Tibial nerve (tissue), 3 donors: ENCODE data around the genes CDHR1 and OPN4.

- PRO-cap = no peak
- RAMPAGE, long total RNA, 3 experiments = start-site peak on the plus strand in 1 of 3 experiments, at chr10:80489689-80489917 at its widest, 21 reads per replicate
Measured at GRCh38 chr10:80488829-80489883, 35.0 kb downstream of the TSPAN14 start.

DNA sequence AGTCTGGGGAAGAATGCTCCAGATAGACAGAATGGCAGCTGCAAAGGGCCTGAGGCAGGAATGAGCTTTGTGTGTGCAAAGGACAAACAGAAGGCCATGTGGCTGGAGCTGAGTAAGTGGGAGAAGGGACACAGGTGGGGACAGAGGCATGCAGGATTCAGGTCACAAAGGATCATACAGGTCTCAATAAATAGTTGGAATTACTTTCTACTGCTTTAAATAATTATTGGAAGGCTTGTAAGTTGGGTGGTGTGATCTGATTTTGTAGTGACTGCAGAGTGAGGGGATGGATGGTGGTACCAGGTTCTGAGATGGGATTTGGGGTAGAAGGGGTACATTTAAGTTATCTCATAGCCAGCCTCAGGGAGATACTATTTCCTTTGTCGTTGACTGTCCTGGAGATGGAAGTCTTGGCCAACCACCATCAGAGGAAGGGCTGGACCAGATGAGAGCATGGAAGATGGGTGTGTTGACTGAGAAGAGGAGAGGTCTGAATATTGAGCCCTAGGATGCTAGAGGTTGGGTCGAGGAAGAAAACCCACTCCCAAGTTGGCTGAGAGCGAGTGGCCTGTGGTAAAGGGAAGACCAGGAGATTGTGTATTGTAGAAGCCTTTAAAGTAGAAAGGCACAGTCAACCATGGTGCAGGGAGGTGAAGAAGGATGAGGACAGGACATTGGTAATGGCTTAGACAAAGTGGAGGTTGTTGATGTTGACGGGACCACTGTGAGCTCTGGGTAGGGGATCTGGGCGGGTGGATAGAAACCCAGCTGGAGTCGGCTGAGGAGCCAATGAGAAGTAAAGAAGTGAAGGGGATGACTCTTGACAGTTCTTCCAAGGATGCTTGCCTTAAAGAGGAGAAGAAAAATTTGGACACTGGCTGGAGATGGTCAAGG, 36.0 kb downstream of the TSPAN14 start:
- PRO-cap = no peak
- RAMPAGE, long total RNA, 3 experiments = start-site peak on the plus strand in 1 of 3 experiments, centred at position 455 of the sequence, 22 reads per replicate

DNA sequence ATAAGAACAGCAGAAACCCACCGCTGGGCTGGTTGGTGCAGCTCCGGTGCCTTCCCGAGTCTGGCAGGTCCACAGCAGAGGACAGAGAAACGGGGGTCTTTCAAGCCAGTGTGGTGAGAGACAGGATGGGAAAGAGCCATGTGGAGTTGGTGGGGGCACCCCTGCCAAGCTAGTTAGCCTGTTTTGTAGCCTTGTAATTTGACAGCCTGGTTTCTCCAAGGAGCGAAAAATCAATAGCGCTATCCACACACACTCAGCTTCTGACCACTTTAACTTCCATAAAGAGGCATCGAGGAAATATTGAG, 165.8 kb downstream of the SH2D4B start:
- PRO-cap = no peak
- RAMPAGE, long total RNA, 3 experiments = no peak in any of the 3 experiments

DNA sequence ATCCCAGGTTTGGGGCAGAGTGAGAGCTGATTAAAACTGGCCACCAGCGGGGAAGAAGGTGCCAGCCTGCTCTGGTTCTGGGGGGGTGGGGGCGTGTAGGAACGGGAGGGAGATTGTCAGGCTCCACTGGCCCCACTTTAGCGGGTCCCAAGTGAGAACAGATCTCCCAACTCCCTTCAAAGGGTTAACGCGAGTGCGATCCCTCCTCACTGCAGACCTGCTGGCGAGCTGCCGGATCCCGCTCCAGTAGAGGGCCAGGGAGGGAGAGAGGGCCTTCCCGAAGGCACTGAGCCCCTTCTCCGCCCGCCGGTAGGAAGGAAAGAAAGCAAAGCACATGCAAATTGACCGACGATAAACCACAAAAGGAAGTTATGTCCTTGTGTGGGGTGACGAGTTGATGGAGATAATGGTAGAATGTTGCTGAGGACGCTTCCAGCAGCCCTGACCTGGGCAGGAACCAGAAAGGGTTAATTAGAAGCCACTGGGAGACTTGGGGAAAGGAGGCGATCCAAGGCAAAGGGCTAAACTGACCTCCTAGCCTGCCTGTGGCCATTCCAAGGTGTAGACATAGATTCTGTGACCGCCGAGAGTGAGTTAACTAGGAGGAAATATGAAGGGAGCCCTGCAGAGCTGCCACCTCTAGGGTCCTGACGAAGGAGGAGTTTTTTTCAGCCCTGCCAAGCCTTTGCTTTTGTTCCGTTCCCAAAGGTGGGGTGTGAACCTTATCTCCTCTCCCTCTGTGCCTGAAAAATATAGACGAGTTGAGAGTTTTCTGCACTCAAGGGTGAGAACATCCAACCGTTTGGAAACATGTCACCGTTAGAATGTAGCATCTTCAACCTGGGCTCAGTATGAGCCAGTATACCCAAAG, 1.5 kb downstream of the NRG3 start:
- PRO-cap = no peak
- RAMPAGE, long total RNA, 3 experiments = no peak in any of the 3 experiments

DNA sequence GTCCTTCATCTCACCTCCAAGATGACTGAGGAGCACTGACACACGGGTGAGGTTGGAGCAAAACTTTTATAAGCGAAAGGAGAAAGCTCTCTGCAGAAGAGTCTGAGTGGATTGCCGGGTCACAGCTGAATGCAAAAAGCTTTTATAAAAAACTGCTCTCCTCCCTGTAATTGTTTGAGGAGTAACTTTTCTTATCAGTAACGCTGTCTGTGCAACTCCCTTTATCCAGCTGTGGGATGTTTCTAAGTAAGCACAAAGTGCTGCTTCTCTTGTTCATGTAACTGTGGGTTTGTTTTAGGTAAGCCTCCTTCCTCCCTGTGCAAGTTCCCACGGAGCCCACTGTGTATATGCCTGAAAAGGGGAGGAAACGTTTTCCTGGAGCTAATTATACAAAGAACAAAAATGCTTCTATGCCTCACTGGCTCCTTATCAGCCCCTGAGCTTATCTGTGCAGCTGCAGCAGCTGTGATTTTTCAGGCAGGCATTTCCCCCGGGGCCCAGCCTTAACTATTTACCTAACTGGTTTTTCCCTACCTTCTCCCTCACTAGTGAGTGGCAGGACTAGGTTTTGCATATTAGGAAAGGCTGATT, 593.5 kb upstream of the GHITM start:
- PRO-cap = no peak
- RAMPAGE, long total RNA, 3 experiments = no peak in any of the 3 experiments

GRCh38 chr10:84003269-84003532, 136.1 kb upstream of the GHITM start:
- PRO-cap = no peak
- RAMPAGE, long total RNA, 3 experiments = no peak in any of the 3 experiments

- PRO-cap = no peak
- RAMPAGE, long total RNA, 3 experiments = no peak in any of the 3 experiments
Measured at GRCh38 chr10:84140023-84140942, 974 bp downstream of the GHITM start.

DNA sequence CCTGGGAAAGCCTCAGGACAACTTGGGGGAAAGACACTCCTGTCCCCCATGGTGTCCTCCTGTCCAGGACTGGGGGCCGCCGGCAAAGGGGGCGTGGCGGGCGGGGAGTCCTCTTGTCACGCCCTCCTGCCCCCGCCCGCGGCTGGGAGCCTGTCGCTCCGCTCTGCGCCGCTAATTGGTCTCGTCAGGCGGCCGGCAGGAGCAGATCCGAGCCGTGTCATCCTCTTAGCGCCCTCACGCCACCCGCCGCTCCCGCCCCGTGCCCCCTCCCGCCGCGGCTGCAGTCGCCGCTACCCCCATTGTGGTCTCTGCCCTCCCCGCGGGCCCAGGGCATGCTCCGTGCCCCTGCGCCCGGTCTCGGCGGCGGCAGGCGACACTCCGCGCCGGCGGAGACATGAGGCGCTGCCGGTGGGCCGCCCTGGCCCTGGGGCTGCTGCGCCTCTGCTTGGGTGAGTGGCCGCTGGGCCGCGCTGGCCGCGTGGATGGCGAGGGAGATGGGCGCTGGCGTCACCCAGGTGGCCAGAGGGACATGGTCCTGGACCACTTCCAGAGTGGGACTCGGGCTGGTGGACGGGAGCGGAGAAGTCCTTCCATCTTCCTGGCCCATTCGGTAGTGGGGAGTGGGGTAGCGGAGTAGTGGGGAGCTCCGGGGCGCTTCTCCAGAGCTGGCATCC, at the start of gene CDHR1:
CDHR1 (plus strand) TSS at position 171 of the 674 bp plus-strand sequence.
- PRO-cap = no peak
- RAMPAGE, long total RNA, 3 experiments = no peak in any of the 3 experiments

- PRO-cap = no peak
- RAMPAGE, long total RNA, 3 experiments = no peak in any of the 3 experiments
Measured at GRCh38 chr10:84200926-84201619, 6.7 kb downstream of the CDHR1 start.

DNA sequence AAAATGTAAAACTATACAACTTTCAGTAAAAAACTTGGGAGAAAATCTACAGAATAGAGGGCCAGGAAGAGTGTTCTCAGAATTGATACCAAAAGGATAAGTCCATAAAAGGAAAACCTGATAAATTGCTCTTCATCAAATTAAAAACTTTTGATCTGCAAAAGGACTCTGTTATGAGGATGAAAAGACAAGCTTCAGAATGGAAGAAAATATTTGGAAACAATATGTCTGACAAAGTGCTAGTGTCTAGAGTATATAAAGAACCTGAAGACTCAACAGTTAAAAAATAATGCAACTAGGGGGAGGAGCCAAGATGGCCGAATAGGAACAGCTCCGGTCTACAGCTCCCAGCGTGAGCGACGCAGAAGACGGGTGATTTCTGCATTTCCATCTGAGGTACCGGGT, 34.8 kb downstream of the RGR start:
- PRO-cap = no peak
- RAMPAGE, long total RNA, 3 experiments = no peak in any of the 3 experiments

- PRO-cap = no peak
- RAMPAGE, long total RNA, 3 experiments = no peak in any of the 3 experiments
Measured at GRCh38 chr10:84837441-84837857, 509.1 kb downstream of the CCSER2 start.

- PRO-cap = no peak
- RAMPAGE, long total RNA, 3 experiments = no peak in any of the 3 experiments
Measured at GRCh38 chr10:86451735-86452552, 69.6 kb downstream of the WAPL start.

DNA sequence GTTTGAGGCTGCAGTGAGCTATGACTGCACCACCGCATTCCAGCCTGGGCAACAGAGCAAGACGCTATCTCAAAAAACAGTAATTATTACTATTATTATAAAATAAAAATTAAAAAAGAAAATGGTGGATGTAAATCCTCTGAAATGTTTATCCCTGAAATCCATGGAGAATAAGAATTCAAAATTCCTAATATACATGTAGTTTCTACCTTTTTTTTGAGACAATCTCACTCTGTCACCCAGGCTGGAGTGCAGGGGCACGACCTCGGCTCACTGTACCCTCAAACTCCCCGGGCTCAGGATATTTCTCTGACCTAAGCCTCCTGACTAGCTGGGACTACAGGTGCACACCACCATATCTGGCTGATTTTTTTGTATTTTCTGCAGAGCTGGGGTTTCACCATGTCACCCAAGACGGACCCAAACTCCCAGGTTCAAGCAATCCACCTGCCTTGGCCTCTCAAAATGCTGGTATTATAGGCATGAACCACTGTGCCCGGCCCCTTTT, 55.0 kb downstream of the WAPL start:
- PRO-cap = no peak
- RAMPAGE, long total RNA, 3 experiments = no peak in any of the 3 experiments

DNA sequence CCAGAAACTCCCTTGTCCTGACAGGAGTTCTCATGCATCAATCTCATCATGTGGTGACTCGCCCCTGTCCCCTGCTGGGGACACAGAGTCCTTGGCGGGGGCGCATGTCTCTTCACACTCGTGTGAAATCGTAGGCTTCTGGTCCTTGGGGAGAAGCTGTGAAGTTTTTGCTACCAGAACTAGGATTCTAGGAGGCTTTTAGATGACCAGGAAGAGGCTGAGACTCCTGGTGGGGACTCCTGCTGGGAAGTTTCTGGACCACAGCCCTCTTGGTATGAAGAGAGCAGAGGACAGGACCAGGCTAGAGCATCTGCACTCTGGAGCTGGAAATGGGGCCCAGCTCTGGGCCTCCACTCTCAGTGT, 9.8 kb upstream of the OPN4 start:
- PRO-cap = no peak
- RAMPAGE, long total RNA, 3 experiments = no peak in any of the 3 experiments

DNA sequence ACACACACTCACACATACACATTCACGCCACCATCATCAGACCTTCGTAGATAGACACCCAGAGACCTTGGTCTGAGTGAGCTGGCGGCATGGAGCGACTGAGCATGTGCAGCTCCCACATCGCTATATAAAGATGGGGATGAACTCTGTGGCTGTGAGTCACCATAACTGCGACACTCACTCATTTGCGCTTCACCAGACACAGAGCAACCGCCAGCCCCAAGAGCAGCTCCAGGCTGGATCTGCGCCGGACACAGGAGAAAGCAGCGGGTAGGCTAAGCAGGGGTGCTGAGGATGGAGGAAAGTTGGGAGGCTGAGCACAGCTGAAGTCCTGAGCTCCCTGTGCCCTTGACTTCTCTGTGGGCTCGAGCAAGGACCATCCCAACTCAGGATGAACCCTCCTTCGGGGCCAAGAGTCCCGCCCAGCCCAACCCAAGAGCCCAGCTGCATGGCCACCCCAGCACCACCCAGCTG, at the start of gene OPN4:
OPN4 (plus strand) TSS at position 155 of the 474 bp plus-strand sequence.
- PRO-cap = no peak
- RAMPAGE, long total RNA, 3 experiments = no peak in any of the 3 experiments

GRCh38 chr10:86701121-86701501, 32.8 kb downstream of the LDB3 start:
- PRO-cap = no peak
- RAMPAGE, long total RNA, 3 experiments = no peak in any of the 3 experiments

- PRO-cap = no peak
- RAMPAGE, long total RNA, 3 experiments = no peak in any of the 3 experiments
Measured at GRCh38 chr10:86757706-86758035, 1.3 kb downstream of the BMPR1A start.

DNA sequence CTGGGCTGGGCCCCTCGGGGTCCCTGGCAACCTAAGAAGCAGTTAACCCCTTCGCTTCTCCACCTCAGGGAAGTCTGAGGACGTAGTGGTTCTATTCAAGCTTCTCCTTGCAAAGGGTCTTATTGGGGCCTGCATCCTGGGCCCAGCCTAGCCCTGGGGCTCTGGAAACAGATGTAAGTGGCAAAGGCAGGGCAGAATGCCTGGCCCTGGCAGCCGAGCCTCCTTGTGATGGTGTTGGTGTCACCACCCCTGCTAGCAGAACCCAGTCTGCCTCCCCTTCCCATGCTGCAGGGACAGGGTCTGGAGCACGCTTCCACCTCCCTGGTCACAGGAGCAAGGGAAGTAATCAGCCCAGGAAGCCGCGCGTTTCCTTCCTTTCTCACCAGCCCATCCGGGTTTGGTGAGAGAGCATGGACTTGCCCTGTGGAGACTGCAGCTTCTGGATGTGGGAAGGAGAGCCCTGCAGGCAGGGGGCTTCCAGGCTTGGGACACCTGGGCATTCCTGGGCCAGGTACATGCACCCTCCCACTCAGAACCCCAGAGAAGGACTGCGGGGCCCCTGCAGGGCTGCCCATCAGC, 2.0 kb downstream of the MMRN2 start:
- PRO-cap = no peak
- RAMPAGE, long total RNA, 3 experiments = start-site peak on the plus strand in 3 of 3 experiments, centred at positions 423 to 428 of the sequence, 20 to 39 reads per replicate

DNA sequence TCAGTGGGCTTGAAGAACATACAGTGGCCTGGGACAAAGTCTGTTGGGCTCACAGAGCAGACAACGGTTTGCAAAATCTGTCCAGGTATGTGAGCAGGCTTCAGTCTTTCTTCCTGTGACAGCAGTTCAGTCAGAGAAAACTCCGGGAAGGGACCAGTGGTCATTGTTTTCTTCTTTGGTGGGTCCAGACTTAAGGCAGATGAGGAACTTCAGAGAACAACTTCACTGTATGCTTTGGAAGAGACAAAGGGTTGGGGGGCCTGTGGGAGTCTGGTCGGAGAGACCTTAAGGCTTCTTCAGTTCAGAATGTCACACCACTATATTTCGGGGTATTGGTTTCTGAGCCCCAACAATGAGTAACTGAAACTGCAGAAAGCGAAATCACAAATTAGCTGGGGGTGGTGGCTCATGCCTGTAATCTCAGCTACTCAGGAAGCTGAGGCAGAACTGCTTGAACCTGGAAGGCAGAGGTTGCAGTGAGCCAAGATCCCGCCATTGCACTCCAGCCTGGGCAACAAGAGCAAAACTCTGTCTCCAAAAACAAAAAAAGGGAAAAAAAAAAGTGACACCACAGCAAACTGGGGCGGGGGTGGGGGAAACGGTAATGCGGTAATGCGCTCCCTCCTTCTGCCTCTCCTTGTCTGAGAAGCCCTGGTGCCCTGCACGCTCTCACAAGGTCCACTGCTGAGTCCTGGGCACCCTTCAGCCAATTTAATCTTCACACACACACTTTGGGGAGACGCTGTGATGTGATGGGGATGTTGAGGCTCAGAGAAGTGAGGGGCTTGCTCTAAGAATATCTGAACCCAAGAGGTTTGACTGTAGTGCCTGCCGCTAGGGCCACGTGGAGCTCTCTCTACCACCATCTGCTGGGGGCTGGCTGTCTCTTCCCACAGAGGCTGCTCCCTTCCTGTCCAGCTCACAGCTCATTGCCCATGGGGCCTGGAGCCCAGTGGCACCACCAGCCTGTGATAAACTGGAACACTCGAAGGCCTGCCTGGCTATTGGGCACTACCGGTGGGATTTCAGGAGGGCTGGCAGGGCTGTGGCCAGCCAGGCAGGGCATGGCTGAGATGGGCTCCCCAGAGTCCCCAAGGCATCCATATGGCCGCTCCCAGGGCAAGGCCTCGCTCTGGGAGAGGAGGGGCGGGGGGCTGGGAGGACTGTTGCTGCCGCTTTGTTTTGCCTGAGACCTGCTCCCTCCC, 2.0 kb upstream of the ADIRF start:
- PRO-cap = no peak
- RAMPAGE, long total RNA, 3 experiments = start-site peak on the minus strand in 1 of 3 experiments, centred at position 257 of the sequence, 15 reads per replicate

DNA sequence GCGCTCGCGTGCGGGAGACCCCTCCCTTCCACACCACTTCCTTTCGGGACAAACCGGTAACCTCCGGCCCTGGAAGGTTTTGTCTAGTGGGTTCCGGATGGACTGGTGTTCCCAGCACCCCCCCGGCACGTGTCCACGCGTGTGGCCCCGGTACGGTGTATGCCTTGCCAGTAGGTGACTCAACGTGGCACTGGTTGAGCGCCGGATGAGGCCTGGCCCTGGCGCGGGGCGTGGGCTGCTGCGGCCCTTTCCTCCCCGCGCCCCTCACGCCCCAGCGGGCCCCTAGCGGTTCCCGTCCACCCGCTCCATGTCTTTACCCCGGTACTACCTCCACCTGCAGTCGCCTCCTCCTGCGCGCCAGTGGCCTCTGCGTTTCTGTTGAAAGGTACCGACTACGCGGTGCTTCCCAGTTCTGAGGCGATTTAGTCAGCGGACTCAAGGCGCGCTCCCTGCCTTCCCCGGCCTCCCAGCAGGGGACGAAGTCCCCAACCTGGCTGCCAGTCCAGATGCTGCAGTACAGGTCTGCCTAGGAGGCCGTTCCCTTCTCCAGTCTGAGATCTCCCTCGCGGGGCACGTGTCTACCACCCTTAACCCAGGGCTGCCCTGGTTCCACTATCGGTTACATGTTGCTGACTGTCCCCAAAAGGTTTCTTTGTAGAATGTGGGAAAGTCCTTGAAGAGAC, 3.3 kb downstream of the ADIRF start:
- PRO-cap = bidirectional peak, plus-strand start at position 93 of the sequence, minus-strand start outside the sequence
- RAMPAGE, long total RNA, 3 experiments = no peak in any of the 3 experiments